ENCODE data around the genes GPANK1 and NELFE.

- PRO-cap: no peak
These were observed 1.2 kb downstream of the DDX39B start for GRCh38 chr6:31540628-31540936.

GRCh38 chr6:31540937-31541456, 806 bp downstream of the DDX39B start:
- PRO-cap: bidirectional peak, plus-strand start at chr6:31541344, minus-strand start at chr6:31541195

GRCh38 chr6:31545141-31545751, 1.2 kb downstream of the ATP6V1G2 start:
- PRO-cap: no peak

- PRO-cap: no peak
These were observed 635 bp downstream of the AIF1 start for GRCh38 chr6:31615496-31616242.

- PRO-cap: no peak
These were observed 11.2 kb downstream of the PRRC2A start for GRCh38 chr6:31631629-31632107.

DNA sequence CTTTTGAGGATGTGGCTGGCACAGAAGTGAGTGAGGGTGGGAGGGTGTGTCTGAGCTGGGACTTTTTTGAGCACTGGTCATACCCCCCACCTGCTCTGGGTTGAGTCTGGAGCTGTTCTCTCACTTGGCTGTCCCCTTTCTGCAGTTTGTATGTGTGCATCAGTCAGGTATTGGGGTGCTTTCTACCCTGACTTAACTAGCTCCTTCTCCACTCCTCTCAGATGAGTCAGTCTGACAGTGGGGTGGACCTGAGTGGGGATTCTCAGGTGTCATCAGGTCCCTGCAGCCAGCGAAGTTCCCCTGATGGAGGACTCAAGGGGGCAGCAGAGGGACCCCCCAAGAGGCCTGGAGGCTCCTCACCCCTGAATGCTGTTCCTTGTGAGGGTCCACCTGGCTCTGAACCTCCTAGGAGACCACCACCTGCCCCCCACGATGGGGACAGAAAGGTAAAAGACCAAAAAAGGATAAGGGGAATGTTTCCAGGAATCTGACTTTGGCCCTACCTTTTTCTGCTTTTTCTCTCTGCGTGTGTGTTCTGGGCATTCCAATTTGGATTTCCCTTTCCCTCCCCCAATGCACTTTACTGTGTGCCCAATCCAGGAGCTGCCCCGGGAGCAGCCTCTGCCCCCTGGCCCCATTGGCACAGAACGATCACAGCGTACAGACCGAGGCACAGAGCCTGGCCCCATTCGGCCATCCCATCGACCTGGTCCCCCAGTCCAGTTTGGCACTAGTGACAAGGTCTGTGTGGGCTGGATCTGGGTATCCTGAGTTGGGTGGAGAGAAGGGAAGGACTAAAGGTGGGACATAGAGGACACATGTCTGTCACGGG, 14.2 kb downstream of the PRRC2A start:
- PRO-cap: no peak

- PRO-cap: bidirectional peak, plus-strand start at chr6:31653005, minus-strand start at chr6:31652661
These were observed 403 bp upstream of the BAG6 start for GRCh38 chr6:31652889-31653239.

DNA sequence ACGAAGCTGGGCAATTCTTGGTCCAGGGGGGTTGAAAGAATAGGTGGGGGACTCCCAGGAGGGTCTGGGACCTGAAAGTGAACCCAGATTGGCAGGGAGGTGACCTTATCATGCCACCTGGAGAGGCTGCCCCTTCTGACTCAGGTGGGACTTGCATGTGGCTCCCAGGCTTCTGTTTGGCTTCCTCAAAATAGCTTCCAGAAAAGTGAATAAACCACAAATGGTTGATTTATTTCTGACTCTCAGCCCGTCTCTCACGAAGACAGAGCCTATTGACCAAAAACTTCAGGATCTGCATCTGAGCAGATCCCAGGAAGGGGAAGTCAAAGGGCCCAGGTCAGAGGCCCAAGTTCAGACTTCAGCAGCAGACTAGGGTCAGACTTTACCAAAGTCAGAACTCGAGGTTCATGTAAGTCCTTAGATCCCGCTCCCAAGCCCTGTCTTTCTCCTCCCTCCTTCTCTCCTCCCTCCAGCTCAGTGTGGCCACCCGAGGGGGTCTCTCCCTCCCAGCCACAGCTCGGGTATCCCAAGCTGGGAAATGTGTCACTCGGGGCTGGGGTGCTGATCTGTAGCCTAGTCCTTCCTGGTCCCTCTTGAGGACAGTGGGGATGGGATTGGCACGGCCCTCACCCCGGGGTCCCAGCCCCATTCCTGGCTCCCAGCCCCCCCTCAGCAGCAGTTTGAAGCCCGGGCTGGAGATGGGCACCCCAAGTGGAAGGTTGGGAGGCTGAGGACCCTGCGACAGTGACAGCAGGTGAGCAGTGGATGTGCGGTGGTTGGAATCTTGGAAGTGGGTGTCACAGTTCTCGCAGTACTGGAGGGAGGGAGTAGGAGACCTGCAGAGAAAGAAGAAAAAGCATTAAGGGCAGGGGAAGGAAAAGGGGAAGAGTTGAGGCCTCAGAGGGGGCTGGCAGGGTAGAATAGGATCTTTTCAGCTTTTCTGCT, 1.6 kb upstream of the C6orf47 start:
- PRO-cap: no peak

GRCh38 chr6:31664789-31665043, at the start of gene GPANK1:
TSS of gene GPANK1 (minus strand) at chr6:31664997.
- PRO-cap: bidirectional peak, plus-strand start at chr6:31665097, minus-strand start at chr6:31664997

DNA sequence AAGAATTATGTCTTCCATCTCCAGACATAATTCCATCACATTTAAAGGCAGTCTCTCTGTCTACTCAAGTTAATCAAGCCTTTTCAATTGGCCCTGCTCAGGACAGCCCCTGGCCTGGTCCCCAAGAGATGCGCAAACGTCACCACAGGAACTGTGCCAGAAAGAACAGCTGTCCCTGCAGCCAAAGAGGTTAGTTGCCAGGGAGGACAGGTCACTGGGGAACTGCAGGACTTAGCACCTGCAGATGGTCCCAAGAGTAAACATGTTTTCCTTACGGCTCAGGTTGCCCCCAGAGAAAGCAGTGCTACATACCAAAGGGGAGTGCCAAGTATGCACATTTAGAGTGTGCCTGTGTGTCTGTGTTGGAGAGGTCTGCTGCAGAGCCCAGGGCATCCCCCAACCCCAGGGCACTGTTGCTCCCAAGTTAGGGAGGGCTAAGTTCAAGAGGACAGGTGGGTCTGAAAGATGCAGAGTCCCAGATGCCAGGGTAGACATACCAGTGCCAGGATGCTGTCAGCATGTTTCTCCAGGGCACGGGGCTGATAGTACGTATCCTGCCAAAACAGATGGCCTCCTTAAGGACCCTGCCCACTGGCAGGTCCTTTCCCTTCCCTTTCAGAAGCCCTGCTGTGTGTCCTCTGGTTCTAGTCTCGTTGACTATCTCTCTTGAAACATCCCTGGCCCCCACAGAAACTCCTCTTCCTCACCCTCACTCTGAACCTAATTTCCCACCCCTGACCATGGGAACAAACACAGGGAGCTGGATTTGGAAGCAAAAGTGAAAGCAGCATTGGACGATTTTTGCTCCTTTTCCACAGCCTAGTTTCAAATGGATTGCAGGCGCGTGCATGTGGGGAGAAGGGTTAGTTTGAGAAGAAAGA, 1.3 kb downstream of the ABHD16A start:
- PRO-cap: unidirectional peak, plus-strand start at position 828 of the sequence

- PRO-cap: no peak
These were observed 514 bp upstream of the CLIC1 start for GRCh38 chr6:31736770-31737317.

DNA sequence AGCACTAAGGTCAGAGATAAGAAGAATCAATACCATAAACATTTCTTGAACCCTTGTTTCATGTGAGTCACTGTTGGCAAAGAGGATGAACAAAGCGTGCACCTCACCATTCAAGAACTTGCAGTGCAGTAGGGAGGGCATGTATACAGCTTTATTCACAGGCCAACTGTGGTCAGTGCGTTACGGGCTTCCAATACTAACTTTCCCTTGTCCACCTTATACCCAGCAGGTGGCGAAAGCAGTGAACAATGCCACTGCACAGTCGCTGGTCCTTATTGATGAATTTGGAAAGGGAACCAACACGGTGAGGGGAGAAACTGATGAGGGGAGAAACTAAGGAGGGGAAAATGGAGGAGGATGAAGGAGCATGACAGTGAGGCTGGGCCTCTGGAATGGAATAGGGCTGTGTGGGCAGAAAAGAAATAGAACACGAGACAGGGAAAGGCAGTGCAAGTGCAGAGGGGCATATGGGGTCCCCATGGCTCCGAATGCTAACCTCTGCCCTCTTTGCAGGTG, 1.4 kb upstream of the SAPCD1 start:
- PRO-cap: no peak

- PRO-cap: no peak
These were observed 4.1 kb downstream of the HSPA1A start for GRCh38 chr6:31819448-31819826.

DNA sequence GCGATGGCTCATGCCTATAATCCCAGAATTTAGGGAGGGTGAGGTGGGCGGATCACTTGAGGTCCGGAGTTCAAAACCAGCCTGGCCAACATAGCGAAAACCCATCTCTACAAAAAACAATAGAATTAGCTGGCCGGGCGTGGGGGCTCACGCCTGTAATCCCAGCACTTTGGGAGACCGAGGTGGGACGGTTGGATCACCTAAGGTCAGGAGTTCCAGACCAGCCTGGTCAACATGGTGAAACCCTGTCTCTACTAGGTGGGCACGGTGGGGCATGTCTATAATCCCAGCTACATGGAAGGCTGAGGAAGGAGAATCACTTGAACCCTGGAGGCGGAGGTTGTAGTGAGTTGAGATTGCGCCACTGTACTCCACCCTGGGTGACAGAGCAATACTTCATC, 4.0 kb downstream of the HSPA1B start:
- PRO-cap: no peak

- PRO-cap: no peak
These were observed 9.5 kb downstream of the HSPA1B start for GRCh38 chr6:31836760-31837778.

GRCh38 chr6:31879790-31880342, 1.1 kb upstream of the SLC44A4 start:
- PRO-cap: no peak

DNA sequence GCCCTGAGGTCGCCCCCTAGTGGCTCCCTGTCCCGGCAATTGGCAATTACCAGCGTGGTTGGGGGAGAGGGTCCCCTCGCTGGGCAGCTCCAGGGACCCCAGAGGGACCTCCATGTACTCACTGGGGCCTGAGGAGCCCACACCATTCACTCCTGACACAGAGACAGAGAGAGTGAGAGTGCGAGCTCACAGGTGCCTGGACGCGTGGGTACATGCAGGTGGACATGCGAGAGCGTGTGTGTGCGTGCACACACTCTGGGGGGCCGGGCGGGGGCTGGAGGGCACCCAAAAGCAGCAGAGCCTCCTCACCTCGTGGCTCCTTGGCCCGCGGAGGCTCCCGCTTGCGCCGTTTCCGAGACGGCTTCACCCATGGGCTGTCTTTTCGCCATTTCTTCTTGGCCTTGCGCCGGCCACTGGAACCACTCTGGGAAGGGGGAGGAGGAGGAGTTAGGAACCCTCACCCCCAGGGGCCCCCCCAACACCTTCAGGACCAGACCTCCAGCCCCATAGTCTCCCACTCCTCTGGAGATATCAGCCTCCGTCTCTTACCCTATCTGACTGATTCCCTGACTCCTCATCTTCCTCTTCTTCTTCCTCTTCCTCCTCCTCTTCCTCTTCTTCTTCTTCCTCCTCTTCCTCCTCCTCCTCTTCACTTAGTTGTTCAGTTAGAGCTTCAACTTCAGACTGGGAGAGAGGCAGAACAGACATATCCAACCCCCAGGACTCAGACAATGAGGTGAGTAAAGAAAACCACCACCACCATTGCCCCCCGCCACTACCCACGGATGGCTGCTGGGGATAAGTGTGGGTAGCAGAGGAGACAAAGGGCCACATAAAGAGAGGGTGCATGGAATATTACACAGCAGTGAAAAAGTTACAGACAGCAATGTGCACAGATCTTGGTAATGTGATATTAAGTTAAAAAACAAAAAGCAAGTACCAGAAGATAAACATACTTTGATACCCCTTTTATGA, 8.3 kb downstream of the EHMT2 start:
- PRO-cap: no peak

GRCh38 chr6:31958368-31959385, at the start of gene NELFE:
TSS of gene NELFE (minus strand) at chr6:31958971.
- PRO-cap: bidirectional peak, plus-strand start at chr6:31959175, minus-strand start at chr6:31958941

- PRO-cap: no peak
These were observed 429 bp downstream of the STK19 start for GRCh38 chr6:31972682-31972901.

- PRO-cap: no peak
These were observed 14.0 kb downstream of the C4A start for GRCh38 chr6:31995635-31996543.

All from Metastatic Pancreatic Carcinoma in the Ovary (tissue), 1 donor.